Islet of Langerhans (tissue), 1 donor: ENCODE data around the genes FBN2, CDC42SE2, RAPGEF6 and ACSL6.

DNA sequence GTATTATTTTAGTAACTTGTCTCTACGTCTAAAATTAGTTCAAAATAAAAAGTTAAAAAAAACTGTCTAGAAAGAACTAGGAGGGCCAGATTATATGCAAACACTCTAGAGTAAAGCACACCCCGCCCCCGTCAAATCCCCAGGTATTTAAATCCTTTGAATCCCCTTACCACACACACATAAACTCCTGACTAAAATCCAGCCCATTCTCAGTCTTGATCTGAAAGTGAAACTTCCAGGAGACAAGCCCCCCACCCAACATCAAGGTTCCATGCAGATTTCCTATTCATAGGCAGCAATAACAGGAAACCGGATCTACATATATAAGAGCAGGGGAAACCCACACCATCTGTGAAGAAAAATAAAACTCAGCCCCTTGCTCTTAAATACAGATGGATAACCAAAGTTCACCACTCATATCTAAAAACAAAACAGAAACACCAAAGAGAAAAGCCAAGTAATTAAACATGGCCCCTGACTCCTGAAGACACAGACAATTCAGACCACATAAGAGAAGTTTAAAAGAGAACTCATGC, 42.3 kb downstream of the MARCHF3 start:
- RRBS, result no CpG with 5 or more reads among the region's 4 CpGs

GRCh38 chr5:127028510-127029419, 1.6 kb downstream of the MARCHF3 start:
- RRBS, result no CpG with 5 or more reads among the region's 13 CpGs

DNA sequence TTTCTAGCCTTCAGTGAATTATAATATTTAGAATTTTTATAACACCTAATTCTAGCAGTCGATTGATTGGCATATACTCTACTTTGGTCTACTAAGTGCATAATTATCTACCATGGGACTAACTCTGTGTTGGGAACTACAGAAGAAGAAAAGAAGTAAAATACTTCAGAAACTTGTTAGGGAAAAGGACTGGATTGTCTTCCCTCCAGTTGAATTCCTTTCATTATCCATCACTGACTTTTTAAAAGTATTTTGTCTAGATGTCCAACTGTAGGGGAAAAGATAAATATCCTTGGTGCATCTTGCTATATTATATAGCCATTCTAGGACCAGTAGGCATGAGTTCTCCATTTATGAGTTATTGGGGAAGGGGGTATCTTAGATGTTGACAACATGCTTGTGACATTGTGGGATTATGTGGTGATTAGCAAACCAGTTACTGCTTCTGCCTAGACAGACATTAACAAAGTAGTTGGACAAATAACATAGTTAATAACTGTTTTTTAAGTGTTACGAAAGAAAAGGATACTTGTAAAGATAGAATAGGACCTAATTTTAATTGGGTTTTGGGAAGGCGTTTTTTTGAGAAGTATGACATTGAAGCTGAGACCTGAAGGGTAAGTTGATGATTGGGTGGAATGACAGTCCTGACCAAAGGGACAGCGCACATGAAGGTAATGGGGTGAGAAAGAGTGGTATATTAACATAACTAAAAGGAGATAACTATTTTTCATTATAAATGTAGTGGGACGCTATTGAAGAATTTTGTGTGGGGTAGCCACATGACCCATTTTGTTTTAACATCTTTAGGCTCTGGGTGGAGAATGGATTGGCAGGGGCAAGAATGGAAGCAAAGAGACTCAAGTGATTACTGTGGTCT, 3.6 kb downstream of the SLC12A2 start:
- RRBS, result no CpG with 5 or more reads among the region's 5 CpGs

DNA sequence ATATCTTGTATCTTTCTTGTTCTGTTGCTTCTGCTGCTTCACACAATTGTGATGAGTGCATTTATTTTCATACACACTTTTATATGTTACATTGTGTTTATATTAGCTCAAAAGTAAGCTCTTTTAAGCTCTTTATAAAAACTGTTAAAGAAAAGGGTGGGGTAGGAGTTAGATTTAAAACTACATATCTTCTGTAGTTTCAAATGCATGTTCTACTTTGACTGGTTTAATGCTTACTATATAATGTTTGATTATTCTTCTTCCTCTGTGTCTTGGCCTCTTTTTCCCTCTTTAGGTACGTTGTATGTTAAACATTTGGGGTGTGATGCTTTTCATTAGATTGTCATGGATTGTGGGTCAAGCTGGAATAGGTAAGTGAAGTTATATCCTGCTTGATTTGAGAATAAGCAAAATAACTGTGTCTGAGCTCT, 30.4 kb downstream of the SLC12A2 start:
- RRBS, result no CpG with 5 or more reads among the region's 1 CpG

GRCh38 chr5:128174255-128174969, 90.8 kb downstream of the SLC12A2 start:
- RRBS, result no CpG with 5 or more reads among the region's 1 CpG

DNA sequence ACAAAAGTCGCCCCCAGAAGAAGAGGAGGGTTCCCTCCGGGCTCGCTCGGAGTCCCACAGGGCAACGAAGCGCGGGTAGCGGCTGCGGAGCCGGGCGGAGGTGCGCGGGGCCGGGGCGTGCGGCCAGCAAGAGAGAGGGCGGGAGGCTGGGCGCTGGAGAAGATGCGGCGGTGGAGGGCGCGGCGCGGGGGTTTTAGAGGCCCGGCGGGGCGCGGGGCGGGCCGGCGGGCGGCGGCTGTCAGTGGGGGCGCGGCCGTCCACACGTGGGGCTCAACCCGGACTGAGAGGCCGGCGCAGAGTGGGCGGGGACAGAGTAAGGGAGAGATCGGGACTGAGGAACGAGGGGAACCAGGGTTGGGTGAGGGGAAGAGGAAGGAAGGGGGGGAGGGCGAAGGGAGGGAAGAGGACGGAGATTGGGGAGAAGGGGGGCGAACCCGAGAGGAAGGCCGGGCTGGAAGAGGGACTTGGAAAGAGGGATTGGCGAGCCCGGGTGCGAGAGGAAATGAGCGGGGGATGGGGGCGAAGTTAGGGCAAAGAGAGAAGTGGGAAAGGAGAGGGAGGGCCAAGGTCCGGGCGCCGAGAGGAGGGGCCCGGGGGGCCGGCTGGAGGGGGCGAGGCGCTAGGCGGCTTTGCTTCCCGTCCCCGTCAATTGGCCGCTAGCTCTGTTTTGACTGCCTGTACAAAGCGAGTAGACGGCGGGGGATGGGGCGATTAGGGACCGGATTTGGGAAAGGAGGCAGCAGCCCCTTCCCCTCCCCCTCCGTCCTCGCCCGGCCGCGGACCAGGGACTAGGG, at the start of gene FBN2:
FBN2 (minus strand) TSS at position 169 of the 794 bp plus-strand sequence.
- RRBS, result 3% methylated on average over 38 of the region's 74 CpGs

- RRBS, result no CpG with 5 or more reads among the region's 3 CpGs
Measured at GRCh38 chr5:128634091-128634613, 96.1 kb upstream of the FBN2 start.

GRCh38 chr5:130732242-130732815, 432.7 kb downstream of the HINT1 start:
- RRBS, result no CpG with 5 or more reads among the region's 22 CpGs

- RRBS, result no CpG with 5 or more reads among the region's 5 CpGs
Measured at GRCh38 chr5:130884676-130885477, 280.2 kb downstream of the HINT1 start.

DNA sequence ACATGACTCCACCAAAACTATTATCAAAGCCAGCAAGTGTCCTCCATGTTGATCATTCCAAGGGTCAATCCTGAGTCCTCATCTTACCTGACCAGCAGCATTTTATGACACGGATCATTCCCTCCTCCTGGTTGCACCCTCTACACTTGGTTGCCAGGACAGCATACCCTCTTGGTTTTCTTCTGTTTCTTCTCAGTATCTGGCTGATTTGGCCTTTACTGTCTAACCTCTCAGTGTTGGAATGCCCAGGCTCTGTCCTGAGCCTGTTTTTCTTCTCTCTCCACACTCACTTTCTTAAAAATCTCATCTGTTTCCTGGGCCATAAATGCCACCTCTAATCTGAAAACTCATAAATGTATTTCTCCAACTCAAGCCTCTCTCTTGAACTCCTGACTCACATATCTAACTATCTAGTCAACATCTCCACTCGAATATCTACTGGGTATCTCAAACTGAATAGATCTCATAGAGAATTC, 40.0 kb upstream of the CDC42SE2 start:
- RRBS, result no CpG with 5 or more reads among the region's 2 CpGs

DNA sequence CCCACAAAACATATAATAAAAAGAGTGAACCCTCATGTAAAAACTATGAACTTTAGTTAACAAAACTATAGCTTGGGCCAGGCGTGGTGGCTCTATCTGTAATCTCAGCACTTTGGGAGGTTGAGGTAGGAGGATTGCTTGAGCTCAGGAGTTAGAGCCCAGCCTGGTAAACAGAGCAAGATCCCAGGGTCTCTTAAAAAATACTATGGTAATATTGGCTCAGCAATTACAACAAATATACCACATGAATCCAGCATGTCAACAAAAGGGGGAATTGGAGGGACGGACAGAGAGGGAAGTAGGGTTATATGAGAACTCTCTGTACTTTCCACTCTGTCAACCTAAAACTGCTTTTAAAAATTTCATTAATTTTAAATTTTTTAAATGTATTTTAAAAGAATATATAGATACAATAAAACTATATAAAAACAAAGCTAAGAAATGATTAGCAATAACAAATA, 13.1 kb upstream of the CDC42SE2 start:
- RRBS, result no CpG with 5 or more reads among the region's 2 CpGs

DNA sequence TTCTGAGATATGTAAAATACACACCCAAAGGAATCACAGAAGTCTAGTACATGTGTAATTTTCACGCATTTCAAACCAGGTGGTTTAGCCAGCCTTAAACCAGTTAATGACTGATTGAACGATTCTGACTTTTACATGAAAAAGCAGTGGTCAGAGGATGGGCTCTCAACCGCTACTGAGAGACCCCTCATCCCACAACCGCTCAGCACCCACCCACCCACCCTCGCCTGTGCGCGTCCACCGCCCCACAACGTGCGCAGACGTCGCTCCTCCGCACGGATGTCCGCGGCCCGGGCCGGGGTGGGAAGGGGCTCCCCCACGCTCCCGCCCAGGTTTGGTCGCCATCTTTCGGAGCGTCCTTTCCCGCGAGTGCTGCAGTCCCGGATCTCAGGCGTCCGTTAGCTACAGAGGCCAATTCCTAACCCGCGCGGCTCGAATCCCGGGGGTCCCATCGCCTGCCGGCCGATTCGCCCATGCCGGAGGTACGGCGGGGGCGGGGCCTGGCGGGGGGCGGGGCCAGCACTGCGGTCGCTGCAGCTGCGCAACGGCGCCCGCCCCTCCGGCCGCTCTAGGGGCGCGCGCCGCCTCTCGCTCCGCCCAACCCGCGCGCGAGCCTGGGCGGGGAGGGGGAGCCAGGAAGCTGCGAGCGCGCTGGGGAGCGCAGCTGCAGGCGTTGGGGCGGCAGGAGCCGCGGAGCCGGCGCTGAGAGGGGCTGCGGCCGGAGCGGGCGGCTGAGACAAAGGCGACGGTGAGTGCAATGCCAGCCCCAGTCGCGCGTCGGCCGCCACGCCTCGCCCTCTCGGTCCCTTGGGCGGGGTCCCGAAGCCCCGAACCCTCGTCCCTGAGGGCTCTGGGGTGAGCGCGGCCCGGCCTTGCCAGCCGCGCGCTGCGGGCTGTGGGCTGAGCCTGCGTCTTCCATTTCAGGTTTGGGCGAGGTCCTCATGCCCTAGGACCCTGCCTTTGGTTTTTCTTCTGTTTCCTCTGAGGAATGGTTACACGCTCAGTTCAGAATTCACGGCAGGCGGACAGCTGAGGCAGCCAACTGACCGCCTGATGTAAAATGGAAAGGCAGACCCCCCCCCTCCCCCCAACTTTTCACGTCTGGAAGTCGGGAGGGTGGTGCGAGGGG, at the start of gene CDC42SE2:
CDC42SE2 (plus strand) TSS at position 635 of the 1,129 bp plus-strand sequence.
- RRBS, result 3% methylated on average over 24 of the region's 106 CpGs

GRCh38 chr5:131359087-131359647, 95.3 kb downstream of the CDC42SE2 start:
- RRBS, result no CpG with 5 or more reads among the region's 7 CpGs

- RRBS, result no CpG with 5 or more reads among the region's 4 CpGs
Measured at GRCh38 chr5:131492628-131492868, 142.5 kb downstream of the RAPGEF6 start.

GRCh38 chr5:131634503-131635278, at the start of gene RAPGEF6:
Gene RAPGEF6 (minus strand): TSS chr5:131635229.
- RRBS, result no CpG with 5 or more reads among the region's 52 CpGs

- RRBS, result no CpG with 5 or more reads among the region's 5 CpGs
Measured at GRCh38 chr5:131640044-131640821, 5.2 kb upstream of the RAPGEF6 start.

GRCh38 chr5:131702812-131703722, 68.0 kb upstream of the RAPGEF6 start:
- RRBS, result no CpG with 5 or more reads among the region's 9 CpGs

GRCh38 chr5:132011431-132012541, at the start of gene ACSL6:
Gene ACSL6 (minus strand): TSS chr5:132011658.
- RRBS, result 5% methylated on average over 35 of the region's 85 CpGs

- RRBS, result no CpG with 5 or more reads among the region's 5 CpGs
Measured at GRCh38 chr5:132020186-132020713, 8.8 kb upstream of the ACSL6 start.